Heart (tissue), 3 donors: ENCODE results near the genes FBXL14 and ITFG2.

- RAMPAGE, long total RNA, 2 experiments = no peak in any of the 2 experiments
Observed at GRCh38 chr12:1435374-1435743, 159.0 kb downstream of the FBXL14 start.

DNA sequence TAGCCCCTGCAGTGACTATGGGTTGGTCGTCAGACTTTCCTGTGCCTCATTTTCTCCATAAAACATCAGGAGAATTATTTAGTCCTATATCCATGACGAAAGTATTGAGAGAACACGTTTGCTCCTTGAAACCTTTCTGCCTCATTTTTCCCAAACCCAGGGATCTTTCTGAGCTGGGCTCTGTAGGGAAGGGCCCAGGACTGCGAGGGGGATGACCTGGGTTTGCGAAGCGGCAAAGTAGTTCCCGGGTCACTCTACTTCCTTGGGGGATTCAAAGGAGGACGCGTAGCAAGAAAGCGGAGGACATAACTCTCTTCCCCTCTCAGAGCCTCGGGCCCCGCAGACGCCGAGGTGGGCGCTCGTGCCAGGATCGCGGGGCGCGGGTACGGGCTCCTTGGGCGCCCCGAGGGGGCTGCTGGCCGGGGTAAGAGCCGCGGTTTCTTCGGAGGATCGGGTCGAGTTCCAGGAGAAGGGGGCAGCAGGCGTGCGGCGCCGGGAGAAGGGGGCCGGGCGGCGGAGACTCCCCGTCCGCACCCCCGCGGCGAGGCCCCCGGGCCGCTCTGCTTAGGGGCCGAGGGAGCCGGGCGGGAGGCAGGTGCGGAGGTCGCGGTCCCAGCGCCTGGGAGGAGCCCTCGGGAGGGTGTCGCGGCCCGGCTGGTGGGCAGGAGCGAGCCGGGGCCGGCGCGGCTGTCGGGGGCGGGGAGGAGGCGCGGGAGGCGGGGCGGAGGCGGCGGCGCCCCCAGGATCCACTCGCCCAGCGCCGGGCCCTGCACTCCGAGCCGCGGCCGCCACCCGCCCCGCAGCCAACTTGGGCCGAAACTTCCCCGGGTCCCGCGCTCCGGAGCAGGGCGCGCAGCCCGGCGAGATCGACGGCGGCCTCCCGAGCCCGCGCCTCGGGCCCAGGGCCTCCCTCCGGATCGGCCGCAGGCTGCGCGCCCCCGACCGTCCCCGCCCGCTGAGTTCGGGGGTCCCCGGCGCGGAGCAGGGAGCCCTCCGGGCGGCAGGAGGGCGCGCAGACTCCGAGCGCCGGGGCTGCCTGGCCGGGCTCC, 64.5 kb downstream of the FBXL14 start:
- RAMPAGE, long total RNA, 2 experiments = no peak in any of the 2 experiments

- RAMPAGE, long total RNA, 2 experiments = no peak in any of the 2 experiments
Observed at GRCh38 chr12:1533001-1533320, 61.4 kb downstream of the FBXL14 start.

- RAMPAGE, long total RNA, 2 experiments = no peak in any of the 2 experiments
Observed at GRCh38 chr12:1594130-1595100, at the start of gene FBXL14. FBXL14 (minus strand) TSS chr12:1594581.

DNA sequence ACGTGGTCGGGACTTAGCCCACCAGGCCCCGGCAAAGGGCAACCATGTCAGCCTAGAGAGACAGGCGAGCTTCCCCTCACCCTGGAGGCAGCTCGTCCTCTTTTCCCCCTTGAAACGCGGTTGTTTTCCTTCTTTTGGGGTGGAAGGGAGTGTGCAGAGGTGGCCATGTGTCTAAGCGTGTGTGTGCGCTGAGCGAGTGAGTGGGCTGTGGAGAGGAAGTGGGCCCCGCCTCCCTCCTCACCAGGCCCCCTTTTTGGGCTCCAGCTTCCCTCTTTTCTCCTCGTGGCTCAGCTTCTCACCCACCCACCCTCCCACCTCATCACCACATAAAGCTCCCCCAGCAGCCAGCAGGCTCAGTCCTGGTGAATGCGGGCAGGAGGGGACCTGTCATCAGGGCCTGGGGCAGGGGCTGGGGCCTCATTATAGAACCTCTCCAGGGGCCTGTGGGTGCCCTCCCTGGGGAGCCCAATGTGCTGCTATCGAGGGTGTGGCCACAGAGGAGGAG, 22.0 kb downstream of the LRTM2 start:
- RAMPAGE, long total RNA, 2 experiments = no peak in any of the 2 experiments

- RAMPAGE, long total RNA, 2 experiments = no peak in any of the 2 experiments
Observed at GRCh38 chr12:1972781-1973456, 31.3 kb downstream of the DCP1B start.

GRCh38 chr12:2156500-2157216, 103.9 kb downstream of the CACNA1C start:
- RAMPAGE, long total RNA, 2 experiments = no peak in any of the 2 experiments

GRCh38 chr12:2180991-2181584, 128.3 kb downstream of the CACNA1C start:
- RAMPAGE, long total RNA, 2 experiments = no peak in any of the 2 experiments

GRCh38 chr12:2190830-2191131, 138.0 kb downstream of the CACNA1C start:
- RAMPAGE, long total RNA, 2 experiments = no peak in any of the 2 experiments

DNA sequence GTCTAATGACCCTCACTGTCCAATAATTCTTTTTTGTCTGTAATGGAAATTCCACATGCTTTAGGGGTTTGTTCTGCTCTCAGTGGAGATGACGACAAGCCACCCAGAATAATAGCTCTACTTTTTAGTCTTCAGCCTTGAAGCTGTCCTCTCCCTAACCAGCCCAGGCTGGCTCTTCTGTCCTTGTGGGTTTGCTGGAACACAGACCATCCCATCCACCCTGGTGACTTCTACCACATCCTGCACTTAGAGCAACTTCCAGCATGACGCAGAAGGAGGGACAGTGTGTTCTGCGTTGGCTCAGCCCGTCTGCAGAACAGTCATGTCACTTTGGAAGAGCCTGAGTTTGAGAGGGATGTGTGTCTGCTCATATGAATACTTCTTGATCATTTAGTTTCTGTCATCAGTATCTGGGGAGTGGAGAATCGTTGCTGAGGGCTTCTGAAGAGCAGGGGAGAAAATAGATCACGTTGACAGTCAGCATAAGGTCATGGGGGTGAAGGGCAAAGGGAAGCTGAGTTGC, 198.0 kb downstream of the CACNA1C start:
- RAMPAGE, long total RNA, 2 experiments = no peak in any of the 2 experiments

GRCh38 chr12:2335452-2336268, 282.9 kb downstream of the CACNA1C start:
- RAMPAGE, long total RNA, 2 experiments = no peak in any of the 2 experiments

- RAMPAGE, long total RNA, 2 experiments = no peak in any of the 2 experiments
Observed at GRCh38 chr12:2627709-2628318, 167.0 kb upstream of the FKBP4 start.

GRCh38 chr12:2676630-2676920, 118.2 kb upstream of the FKBP4 start:
- RAMPAGE, long total RNA, 2 experiments = no peak in any of the 2 experiments

- RAMPAGE, long total RNA, 2 experiments = no peak in any of the 2 experiments
Observed at GRCh38 chr12:2812242-2813395, at the start of gene ITFG2. ITFG2 (plus strand) TSS chr12:2812668.

DNA sequence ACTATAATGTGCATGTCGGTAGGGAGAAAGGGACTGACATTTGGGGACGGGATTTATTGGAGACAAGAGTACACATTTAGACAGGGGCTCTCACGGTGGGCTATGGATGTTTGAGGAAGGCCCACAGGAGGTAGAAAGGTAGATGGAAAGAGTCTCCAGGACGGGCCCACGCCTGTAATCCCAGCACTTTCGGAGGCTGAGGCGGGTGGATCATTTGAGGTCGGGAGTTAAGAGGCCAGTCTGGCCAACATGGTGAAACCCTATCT, 958 bp upstream of the TULP3 start:
- RAMPAGE, long total RNA, 2 experiments = no peak in any of the 2 experiments

DNA sequence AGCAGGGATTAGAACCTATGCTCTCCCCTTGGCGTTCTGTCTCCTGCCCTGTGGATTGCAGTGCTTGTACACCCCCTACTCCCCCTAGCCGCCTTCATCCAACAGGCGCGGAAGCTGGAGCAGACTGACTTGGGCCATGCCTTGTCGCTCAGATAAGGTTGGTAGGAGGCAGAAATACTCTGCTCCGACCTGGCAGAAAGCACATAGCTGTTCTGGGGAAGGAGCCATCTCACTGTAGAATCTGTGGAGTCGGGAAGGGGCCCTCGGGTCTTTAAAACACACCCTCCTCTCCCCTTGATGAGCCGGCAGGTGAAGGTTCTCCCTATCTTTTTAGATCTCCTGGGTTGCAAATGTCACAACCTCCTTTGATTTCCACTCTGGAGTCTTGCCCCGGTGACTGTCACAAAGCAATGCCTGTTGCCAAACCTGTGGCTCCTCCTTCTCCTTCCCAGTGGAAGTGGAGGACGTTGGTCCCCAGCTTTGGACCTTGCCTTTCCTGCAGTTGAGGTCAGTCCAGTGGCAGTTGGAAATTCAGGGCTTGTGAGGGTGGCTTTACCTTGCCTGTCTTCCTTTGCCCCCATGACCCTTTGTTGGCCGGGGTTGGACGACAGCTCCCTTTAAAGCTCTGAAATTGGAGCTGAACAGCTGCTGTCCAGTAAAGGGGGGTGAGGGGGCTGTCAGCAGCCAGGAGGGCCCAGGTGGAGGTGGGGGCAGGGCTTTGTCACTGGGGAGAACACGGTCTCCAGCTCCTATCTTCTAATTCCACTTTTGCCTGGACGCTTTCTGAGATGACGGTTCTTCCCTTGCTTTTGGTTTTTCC, 3.9 kb downstream of the TEAD4 start:
- RAMPAGE, long total RNA, 2 experiments = no peak in any of the 2 experiments

DNA sequence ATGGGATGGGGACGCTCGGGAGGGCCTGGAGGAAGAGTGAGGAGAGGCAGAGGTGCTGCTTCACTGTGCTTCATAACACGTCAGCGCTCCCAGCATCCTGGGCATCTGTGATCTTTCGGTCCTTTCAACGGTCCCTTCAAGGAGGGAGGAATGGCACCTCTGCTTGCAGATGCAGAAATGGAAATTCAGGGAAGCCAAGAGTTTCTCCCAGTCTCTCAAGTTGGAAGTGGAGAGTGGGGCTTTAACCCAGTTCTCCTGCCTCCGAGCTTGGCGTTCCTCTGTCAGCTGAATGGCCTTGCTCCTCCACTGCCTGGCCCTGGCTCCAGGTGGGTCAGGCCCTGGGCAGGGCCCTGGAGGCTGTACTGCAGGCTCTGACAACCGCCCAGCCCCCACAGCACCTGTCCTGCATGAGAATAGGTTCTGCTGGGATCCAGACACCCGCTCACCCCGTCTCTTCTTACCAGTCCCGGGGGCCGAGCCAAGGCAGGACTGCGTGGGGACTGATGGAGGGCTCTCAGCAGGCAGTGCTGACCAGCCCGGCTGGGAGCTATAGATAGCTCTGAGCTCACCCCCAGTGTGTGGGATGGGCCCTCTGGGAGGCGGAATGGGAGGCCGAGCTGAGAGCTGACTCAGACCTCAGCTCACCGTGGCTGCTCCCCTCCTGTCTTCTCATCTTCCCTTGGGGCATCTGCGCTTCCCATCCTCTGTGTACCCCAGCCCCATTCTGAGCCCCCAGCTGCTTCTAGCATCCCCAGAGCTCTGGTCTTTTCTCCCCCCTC, 39.5 kb downstream of the TEAD4 start:
- RAMPAGE, long total RNA, 2 experiments = no peak in any of the 2 experiments

DNA sequence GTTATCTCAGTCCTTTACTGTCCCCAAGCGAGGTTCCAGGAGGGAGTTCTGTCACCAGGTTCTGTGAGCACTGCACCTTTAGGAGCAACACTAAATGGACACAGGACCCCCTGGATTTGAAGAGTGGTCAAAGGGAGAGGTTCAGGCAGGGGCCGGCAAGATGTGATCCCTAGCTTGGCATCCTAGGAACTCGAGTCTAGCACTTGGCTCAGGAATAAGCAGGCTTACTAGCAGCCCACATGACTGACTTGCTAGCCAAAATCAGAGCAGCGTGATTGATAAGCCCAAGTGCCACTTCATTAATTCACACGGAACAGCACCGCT, 30.9 kb upstream of the TSPAN9 start:
- RAMPAGE, long total RNA, 2 experiments = no peak in any of the 2 experiments

GRCh38 chr12:3100139-3100692, 23.0 kb downstream of the TSPAN9 start:
- RAMPAGE, long total RNA, 2 experiments = no peak in any of the 2 experiments

DNA sequence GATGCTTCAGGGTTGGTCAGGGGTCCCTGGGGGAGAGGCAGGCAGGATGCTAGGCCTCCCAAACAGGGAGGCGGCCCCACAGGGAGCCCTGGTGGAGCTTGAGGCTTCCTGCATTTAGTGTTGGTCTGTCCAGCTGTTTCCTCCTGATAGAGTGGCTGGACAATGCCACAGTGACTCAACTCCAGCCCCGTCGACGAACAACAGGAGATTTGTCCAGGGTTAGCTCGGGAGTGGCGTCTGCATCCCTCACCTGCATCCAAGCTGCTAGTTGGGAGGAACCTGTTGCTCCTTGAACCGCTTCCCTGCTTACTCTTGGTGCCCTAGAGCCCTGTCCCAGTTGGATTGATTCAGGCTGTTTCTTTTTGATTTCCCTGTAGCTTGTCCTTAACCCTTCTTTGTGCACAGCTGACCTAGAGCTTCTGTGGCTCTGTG, 45.8 kb downstream of the TSPAN9 start:
- RAMPAGE, long total RNA, 2 experiments = no peak in any of the 2 experiments